T-cell (primary cell): ENCODE measurements around a stretch of chr10.

DNA sequence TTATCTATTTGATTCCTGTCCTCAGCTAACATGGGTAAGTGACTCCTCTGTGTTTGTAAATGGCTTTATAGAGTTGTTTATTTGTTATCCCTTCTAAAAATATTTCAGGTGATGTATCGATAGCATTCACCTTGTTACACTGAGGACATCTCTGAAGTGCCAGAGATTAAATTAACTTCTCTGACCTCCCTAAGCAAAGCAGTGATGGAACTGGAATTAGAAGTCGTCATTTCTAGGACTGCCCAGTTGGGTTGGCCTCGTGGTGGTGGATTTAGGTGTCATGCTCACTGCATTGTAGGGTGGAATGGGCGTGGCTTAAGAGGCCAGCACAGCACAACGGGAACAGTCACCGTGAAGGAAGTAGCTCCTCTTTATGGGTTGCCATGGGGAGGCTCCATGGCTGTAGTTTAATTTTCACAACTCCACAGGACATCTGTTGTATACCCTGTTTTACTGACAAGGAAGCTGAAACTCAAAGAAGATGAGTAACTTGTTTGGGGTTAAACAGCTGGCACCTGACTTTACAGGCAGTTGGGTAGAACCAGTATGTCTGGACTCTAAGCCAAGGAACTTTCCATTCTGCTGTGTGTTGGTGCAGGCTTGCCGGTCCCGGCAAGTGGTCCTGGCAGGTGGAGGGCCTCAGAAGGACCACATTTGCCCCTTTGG is 208.2 kb downstream of the CELF2 start:
- PRO-cap, 7 experiments = peak in 2 of 7 experiments; most common plus-strand start position 577 of the sequence (in 2)

GRCh38 chr10:11240506-11241356 is 223.1 kb downstream of the CELF2 start:
- PRO-cap, 7 experiments = peak in 1 of 7 experiments; most common plus-strand start chr10:11240860 (in 1)

DNA sequence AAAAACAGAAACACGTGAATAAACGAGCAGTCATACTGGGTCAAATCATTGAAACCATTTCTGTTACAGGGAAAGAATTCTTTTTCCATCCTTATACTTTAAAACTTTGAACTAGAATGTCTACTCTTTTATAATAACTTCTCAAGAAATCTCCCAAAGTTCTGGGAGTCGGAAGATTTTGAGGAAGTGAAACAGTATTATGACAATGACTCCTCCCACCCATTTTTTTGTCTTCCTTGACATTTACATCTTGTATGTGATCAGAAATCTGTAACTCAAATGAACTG is 227.3 kb downstream of the CELF2 start:
- PRO-cap, 7 experiments = no peak in any of the 7 experiments

- PRO-cap, 7 experiments = no peak in any of the 7 experiments
Measured at GRCh38 chr10:11328252-11329350, 282.8 kb downstream of the USP6NL start.

DNA sequence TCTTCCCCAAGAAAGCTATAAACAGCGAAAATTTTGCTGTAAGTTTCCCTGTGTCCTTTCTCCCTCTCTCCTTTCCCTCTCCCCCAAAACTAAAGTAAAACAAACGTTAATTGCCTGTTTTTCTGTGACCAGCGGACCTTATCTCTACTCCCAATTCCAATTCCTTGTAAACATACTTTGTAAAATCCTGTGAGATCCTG is 217.7 kb downstream of the USP6NL start:
- PRO-cap, 7 experiments = no peak in any of the 7 experiments

DNA sequence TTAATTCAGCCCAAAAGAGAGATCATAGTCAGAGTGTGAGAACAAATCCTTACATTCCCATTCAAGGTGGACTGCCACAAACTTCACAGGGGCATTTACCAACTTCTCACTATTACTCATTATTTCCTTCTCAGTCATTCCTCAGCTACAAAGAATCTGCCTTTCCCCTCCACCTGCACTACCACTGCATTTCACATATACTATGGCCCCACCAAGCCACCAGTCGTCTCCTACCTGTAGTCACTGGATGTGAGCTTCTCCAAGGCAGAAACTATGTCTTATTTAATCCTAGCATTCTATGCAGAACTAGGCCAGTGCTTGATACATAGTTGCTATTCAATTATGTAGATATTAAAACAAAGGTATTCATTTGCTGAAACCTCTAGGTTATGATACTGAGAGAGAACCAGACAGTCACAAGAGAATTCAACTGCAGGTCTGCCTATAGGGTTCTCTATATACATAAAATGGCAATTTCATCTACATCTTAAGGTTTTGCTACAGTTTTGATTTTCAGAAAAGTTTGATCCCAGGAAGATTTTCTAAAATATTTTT is 94.2 kb downstream of the USP6NL start:
- PRO-cap, 7 experiments = no peak in any of the 7 experiments

DNA sequence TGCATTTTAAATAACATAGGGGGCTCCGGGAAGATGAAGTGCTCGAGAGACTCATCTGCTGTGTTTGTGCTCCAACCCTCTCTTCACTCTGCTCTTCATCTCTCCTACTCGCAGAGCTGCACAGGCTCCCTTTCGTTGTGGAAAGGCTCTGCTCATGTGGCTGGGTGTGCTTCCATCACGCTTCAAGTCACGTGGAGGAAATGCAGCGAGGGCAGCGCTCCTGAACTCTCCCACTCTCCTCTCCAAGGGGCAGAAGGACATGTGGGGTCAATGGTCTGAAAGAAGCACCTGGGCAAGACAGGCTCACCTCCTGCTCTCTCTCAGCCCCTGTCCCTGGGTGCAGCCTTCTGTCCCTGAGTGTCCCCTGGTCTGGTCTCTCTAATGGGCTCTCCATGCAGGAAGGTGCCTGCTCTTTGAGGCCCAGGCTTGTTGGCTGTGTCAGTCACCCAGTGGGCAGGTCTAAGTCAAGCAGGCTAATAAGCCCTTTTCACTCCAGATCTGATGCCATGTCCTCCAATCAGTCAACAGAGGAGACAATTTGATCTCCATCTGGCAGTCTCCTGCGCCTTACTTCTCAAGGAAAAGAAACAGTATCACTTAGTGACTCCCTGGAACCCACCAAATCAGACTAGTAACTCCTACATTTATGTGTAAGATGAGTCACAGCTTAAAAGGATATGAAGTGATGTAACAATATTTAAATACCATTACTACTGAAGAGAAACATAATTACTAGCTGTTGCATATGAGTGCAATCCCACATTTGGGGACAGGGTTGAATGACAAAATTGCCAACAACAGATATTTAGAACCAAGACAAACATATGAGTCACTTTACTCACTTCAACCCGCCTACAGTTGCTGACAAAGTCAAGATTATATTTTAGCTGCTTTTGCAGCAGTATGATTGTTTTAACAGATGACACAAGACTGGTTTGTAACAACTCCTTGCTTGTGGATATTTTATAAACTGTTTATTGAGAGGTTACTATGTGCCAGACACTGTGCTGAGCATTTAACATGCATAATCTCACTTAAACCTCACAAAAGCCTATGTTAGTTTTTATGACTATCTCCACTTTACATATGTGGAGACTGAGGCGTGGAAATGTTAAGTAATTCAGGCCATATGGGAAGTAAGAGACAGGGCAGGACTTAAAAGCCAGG is 72.2 kb downstream of the USP6NL start:
- PRO-cap, 7 experiments = no peak in any of the 7 experiments

DNA sequence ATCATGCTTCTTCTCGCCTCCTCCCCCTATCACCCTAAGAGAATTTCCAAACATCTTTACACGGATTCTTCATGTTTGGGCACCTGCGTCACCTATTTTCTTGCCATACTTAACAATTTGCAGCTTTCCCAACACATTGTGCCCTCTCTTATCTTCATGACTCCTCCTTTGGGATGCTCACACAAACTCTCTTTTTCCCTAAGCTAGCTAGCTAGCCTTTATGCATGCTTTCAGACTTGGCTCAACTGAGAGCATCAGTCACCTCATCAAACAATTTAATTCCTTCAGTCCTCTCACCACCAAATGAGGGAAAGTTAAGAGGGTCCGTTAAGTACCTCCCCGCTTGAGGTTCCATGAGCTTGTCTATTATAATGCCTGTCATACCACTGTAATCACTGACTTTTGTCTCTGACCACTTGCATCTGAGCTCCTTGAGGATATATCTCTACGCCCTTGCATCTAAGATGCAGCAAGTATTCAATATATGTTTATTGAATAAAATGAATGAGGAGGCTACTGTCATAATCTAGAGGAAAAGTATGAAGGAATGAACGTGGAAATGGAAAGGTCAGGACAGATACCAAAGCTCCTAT is 41.5 kb downstream of the USP6NL start:
- PRO-cap, 7 experiments = no peak in any of the 7 experiments

DNA sequence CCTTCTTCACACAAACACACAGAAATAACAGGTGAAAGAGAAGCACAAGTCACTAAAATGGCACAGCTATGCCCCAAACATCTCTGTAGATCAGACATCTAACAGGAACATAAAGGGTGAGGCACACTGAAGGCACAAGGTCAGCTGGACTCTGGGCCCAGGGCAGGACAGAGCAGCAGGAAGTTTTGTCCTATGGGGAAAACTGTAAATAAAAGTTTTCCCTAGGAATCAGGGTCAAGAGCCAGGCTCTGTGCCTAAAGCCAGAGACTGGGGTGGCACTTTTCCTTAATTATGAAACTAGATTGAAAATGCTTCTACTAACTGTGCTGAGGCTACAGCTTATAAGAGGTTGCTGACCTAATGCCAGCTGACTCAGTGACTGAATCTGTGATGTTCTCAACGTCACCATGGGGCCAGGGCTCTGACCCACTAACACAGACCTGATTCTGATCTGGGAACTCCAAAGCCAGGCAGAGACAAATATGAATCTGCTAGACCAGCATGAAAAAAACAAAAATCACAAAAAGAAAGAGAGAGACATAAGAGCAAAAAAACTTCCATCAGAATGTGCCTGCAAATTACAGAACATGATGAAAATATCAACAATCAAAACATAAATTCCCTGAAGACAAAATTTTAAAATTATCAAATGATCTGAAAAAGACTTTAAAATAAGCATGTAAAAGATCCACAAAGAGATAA is 16.2 kb downstream of the USP6NL start:
- PRO-cap, 7 experiments = no peak in any of the 7 experiments

GRCh38 chr10:11697570-11698190 is 44.5 kb upstream of the ECHDC3 start:
- PRO-cap, 7 experiments = no peak in any of the 7 experiments

DNA sequence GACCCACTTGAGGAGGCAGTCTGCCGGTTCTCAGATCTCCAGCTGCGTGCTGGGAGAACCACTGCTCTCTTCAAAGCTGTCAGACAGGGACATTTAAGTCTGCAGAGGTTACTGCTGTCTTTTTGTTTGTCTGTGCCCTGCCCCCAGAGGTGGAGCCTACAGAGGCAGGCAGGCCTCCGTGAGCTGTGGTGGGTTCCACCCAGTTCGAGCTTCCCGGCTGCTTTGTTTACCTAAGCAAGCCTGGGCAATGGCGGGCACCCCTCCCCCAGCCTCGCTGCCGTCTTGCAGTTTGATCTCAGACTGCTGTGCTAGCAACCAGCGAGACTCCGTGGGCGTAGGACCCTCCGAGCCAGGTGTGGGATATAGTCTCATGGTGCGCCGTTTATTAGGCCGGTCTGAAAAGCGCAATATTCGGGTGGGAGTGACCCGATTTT is 5.4 kb upstream of the ECHDC3 start:
- PRO-cap, 7 experiments = peak in 1 of 7 experiments; most common plus-strand start position 161 of the sequence (in 1)

- PRO-cap, 7 experiments = peak in 1 of 7 experiments; most common minus-strand start chr10:12130389 (in 1)
Measured at GRCh38 chr10:12130110-12130822, 789 bp downstream of the SEC61A2 start.

GRCh38 chr10:12181138-12181952 is 14.3 kb downstream of the NUDT5 start:
- PRO-cap, 7 experiments = peak in 4 of 7 experiments; most common plus-strand start chr10:12181660 (in 4); most common minus-strand start chr10:12181373 (in 1)

DNA sequence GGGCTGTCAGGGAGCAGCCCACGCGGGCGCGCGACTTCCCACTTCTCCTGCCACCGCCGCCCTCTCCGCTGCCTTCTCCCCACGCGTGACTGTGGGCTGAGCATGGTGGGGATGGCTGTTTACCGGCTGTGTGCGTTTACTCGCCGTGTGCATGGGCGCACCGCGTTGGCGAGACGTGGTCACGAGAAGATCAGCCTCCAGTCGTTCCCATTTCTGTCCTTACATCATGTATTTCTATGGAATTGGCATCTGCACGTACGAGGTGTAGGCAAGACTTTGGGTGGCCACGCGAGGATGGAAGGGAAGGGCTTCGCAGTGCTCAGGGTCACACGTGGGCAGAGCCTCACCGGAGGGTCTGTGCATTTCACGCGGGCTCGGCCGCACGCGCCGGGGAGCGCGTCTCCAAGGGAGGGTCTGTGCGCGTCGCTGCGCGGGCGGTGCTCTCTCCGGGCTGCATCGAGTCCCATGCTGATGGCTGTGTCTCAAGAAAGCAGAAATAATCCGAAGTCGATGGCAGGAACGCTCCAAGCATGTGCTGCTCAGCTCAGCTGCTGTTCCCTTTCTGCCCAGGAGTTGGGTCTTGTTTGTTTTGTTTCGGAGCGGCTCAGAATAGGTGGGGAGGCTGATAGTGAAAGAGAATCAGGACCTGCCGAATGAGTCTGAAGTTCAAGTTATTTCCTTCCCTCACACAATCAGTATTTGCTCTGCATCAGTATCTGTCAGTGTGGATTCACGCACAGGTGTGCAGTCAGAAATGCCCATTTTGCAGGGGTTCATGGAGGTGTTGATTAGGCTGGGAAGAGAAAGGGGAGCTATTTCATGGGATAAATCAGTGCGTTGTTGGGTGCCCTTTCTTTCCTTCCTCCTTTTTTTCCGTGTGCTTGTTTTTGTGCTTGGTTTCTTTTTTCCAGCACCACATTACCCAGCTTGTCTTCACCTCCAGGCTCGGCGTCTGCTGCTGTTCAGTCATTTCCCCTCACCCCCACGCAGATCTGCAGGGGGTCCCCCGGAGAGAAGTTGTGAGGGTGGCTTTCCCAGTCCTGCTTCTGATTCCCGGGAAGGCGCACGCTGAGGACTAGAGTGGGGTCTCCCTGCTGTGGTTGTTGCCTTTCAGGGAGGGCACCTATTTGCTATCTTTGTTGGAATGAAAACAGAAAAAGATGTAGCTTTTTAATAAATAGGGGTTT is 1.2 kb downstream of the CAMK1D start:
- PRO-cap, 7 experiments = peak in 7 of 7 experiments; most common plus-strand start position 712 of the sequence (in 5); most common minus-strand start position 564 of the sequence (in 7)

GRCh38 chr10:12433048-12433382 is 83.7 kb downstream of the CAMK1D start:
- PRO-cap, 7 experiments = no peak in any of the 7 experiments

GRCh38 chr10:12531255-12531445 is 181.8 kb downstream of the CAMK1D start:
- PRO-cap, 7 experiments = no peak in any of the 7 experiments

- PRO-cap, 7 experiments = peak in 4 of 7 experiments; most common plus-strand start chr10:12594929 (in 4); most common minus-strand start chr10:12594528 (in 1)
Measured at GRCh38 chr10:12594329-12595125, 245.2 kb downstream of the CAMK1D start.

- PRO-cap, 7 experiments = no peak in any of the 7 experiments
Measured at GRCh38 chr10:12609082-12609898, 259.9 kb downstream of the CAMK1D start.

DNA sequence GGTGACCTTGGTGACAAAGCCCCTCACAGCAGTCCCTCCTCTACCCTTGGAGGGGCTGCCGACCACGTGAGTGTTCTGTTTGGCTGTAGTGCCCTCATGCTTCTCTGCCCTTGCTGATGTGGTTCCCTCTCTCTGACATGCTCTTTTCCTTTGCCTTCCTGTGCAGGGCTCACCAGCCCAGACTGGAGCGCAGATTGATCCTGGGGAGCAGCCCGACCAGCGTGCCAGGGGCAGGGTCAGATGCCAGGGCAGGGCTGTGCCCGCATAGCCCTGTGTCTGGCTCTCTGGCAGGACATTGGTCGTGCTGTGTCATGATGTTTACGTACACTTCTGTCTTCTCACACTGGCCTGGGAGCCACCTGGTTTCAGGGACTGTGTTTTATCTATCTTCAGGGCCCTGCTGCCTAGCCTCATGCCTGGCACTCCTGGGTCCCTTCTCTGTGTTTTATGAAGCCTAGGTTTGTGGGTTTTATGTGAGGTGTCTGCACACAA is 300.8 kb downstream of the CAMK1D start:
- PRO-cap, 7 experiments = no peak in any of the 7 experiments

DNA sequence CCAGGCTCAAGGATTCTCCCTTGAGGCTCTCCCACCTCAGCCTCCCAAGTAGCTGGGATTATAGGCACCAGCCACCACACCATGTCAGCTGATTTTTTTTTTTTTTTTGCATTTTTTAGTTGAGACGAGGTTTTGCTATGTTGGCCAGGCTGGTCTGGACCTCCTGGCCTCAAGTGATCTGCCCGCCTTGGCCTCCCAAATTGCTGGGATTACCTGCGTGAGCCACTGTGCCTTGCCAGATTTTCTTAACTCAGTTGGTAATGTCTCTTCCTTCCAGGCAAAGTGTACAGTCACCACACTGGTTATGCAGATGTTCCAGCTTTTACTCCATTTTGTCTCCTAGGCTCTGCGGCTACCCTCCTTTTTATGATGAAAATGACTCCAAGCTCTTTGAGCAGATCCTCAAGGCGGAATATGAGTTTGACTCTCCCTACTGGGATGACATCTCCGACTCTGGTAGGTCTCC is 187.6 kb downstream of the CCDC3 start:
- PRO-cap, 7 experiments = no peak in any of the 7 experiments